ENCODE measurements around the genes LVRN and DTWD2.

DNA sequence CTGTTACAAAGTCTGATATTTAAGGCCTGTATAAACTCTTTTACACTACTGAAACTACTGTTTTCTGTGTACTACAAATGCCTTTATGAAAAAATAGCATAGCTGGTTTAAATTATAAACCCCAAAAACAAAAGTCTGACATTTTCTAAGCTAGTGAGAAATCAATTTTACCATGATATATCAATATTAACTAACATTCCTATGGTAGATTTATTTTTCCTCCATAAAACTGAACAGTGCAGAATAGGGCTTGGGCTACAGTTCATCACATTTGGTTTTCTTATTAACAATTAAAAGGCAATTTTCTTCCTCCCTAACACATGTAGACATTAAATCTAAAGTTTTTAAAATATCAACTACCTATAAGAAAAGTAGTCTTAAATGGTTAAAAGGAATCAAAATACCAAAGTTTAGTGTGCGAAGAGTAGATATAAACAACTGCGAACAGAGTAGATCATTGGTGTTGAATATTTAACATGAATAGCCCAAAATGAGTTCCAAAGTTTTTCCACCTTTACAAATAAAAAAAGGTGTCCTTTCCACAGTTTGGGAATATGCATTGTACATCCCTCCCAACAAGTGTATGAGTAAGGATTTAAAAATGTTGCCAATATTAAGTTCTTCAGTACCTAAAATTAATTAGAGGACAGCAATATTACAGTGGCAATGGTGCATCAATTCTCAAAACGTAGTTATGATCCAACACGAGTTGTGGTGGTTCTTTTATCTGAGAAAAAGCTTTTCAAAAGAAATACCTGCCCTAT lies 10.1 kb downstream of the TMED7 start:
- PRO-cap: no peak
- RAMPAGE, long total RNA, 2 experiments: no peak in any of the 2 experiments

GRCh38 chr5:115634239-115634991 lies 8.6 kb upstream of the TMED7 start:
- PRO-cap: no peak
- RAMPAGE, long total RNA, 2 experiments: no peak in any of the 2 experiments

DNA sequence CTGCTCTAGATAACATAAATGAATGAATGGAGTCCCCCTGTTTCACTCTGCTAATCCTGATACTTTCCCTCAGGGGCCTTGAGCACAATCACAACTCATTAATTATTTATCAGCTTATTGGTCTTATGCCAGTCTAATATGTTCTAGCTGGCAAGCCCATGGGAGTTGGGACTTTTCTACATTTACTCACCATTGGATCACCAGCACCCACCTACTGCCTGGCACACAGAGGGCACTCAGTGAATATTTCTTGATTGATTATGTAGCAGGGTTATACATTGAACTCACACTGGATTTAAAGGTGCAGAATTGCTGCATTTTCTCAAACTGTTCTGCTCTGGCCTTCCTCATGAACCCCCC lies 13.6 kb upstream of the TMED7 start:
- PRO-cap: no peak
- RAMPAGE, long total RNA, 2 experiments: no peak in any of the 2 experiments

DNA sequence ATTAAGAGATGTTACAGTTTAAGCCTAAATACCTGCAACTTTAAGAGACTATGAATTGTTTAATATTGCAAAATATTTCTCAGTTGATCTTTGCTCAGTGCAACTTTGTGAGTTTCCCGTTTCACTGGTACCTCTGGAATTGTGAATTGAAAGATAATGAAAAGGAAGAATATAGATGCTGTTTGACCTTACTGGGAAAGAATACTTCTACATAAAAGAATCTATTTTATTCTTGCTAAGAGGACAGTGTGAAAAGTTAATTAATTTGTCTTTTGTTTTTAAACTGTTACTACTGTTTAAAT lies 30.2 kb upstream of the TMED7 start:
- PRO-cap: no peak
- RAMPAGE, long total RNA, 2 experiments: no peak in any of the 2 experiments

GRCh38 chr5:115735016-115735580 lies 81.4 kb downstream of the CDO1 start:
- PRO-cap: no peak
- RAMPAGE, long total RNA, 2 experiments: no peak in any of the 2 experiments

- PRO-cap: no peak
- RAMPAGE, long total RNA, 2 experiments: no peak in any of the 2 experiments
These were observed 10.9 kb downstream of the ATG12 start for GRCh38 chr5:115830304-115831029.

- PRO-cap: no peak
- RAMPAGE, long total RNA, 2 experiments: no peak in any of the 2 experiments
These were observed at the start of gene LVRN for GRCh38 chr5:115962345-115963345. Gene LVRN (plus strand): TSS chr5:115962475.

- PRO-cap: no peak
- RAMPAGE, long total RNA, 2 experiments: no peak in any of the 2 experiments
These were observed 6.5 kb downstream of the ARL14EPL start for GRCh38 chr5:116038746-116039132.

DNA sequence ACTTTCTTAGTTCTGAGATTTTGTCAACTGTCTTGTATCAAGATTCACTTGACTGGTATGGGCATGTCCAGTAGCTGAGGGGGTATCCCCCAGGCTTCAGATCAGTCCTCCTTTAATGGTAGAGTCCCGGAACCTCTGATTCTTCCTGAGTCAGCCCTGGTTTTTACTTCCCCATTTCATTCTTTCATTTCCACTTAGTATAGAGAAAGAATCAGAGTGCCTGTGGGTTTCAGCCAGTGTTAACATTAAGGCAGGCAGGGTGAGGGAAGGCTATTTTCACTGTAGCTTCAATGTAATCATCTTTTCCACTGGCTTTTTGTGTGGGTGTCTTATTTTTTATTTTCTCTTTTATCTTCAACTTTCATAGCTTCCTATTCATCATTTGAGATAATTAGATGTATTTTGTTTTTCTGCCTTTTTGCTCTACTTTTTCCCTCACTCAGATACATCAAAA lies 8.3 kb upstream of the COMMD10 start:
- PRO-cap: no peak
- RAMPAGE, long total RNA, 2 experiments: no peak in any of the 2 experiments

- PRO-cap: no peak
- RAMPAGE, long total RNA, 2 experiments: no peak in any of the 2 experiments
These were observed 59.9 kb downstream of the COMMD10 start for GRCh38 chr5:116144466-116145366.

DNA sequence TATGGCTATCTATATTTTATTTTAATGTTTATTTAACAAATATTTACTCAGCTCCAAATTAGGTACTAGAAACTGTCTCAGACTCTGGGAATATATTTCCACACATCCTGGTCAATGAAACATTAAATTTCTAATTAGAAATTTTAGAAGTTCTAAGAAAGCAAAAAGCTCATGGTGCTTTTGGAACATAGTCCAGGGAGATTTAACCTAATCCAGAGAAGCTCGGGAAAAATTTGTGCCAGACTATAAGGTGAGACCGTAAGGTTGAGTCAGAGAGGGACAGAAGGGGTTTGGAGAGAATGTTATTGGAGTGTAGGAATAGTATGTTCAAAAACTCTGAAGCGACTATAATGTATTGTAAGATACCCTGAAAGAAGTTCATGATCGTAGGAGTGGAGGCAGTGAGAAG lies 138.6 kb downstream of the COMMD10 start:
- PRO-cap: no peak
- RAMPAGE, long total RNA, 2 experiments: no peak in any of the 2 experiments

DNA sequence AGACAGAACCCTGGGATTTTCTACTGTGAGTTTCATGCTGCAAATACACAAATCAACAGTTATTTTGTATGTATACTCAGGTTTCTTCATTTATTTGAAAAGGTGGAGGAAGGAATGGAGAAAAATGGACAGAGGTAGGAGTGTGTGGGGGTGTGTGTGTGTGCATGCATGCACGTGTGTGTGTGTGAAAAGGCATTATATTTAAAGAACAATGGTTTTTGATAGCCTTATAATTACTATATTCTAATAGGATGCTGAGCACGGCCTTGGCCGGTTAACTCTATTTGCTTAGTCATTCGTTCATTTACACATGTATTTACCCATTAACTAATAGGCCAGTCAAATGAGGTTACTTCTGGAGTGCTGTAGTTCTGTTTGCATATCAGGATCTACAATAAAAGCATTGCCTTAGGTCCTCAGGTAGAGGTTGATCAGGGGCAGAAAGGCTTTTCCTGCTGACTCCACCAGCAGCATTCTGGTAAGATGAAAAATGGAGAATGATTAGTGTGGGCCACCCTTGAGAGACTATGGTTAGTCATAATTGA lies 218.9 kb downstream of the COMMD10 start:
- PRO-cap: no peak
- RAMPAGE, long total RNA, 2 experiments: no peak in any of the 2 experiments

DNA sequence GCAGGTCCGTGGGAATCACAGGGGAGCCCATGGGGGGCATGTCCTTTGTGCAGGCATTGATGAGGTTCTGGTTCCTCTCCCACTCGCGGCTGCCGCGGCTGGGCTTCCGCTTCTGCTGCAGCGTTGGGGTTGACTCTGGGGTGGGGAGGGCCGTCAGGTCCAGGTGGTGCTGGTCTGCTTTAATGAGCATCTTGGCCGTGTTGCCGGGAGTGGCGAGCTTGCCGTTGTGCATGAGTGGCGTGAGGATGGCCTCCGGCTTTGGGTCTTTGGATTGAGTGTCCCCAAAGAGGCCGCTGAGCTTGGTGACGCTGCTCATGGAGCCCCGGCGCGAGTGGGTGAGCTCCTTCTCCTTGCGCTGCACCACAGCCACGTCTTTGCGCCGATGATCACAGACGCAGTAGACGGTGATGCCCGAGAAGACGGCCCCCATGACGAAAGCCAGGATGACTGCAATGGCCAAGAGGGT lies 127.3 kb downstream of the SEMA6A start:
- PRO-cap: no peak
- RAMPAGE, long total RNA, 2 experiments: no peak in any of the 2 experiments

- PRO-cap: no peak
- RAMPAGE, long total RNA, 2 experiments: no peak in any of the 2 experiments
These were observed 38.2 kb downstream of the SEMA6A start for GRCh38 chr5:116536166-116537011.

DNA sequence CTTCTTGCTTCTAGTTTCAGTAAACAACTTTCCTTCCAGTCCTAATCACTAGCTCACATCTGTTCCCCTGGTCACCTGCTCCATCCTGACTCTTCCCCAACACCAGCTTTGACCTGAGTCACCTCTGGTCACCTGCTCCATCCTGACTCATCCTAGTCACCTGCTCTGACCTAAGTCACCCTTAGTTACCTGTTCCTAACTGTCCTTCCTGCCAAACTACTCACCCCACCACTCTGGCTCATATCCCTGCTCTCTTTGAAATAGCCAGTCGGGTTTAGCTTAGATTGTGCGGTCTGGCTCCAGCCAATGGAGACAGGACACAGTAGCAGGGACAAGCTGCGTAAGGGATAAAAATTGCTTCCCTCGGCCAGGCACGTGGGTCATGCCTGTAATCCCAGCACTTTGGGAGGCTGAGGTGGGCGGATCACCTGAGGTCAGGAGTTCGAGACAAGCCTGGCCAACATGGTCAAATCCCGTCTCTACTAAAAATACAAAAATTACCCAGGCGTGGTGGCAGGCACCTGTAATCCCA lies 29.6 kb downstream of the SEMA6A start:
- PRO-cap: no peak
- RAMPAGE, long total RNA, 2 experiments: no peak in any of the 2 experiments

GRCh38 chr5:116553314-116553952 lies 21.2 kb downstream of the SEMA6A start:
- PRO-cap: no peak
- RAMPAGE, long total RNA, 2 experiments: no peak in any of the 2 experiments

DNA sequence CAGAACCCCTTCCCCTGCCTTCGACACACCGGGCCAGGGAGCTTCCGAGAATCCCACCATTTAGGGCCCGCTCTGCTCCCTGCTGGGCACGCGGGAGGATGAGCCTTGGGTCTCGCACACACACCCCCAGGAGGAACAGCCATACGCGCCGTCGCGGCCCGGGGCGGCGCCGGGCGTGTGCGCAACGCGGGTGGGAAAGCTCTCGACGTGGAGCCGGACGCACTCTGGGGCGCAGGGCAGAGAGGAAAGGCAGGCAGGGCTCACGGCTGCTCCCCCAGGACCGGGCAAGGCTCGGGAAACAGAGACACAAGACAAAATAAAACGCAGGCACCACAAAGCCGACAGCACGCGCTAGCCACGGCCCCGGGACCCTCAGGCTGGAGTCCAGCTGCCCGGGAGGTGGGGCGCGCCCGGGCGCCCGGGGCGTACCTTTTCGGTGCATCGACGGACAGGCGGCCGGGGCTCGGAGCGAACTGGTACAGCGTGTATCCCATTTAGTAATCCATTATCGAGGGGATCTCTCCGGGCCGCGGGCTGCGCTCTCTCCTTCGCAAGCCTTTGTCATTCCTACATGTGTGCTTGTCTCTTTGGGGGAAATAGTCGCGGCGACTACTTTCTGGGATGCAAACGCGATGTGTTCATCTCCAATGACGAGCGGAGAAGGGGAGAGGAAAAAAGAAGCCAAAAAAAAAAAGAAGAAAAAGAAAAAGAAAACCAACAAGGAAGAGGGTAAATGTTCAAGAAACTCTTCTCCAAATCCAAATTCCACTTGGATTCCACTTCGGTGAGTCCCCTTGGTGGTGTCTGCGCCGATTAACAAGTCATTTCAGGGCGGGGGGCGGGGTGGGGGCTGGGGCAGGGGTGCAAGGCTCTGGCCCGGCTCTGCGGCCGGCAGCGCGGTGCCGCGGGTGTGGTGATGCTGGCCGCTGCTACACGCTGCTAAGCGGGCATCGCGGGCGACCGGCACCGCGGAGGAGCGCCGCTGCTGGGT lies 572 bp downstream of the SEMA6A start:
- PRO-cap: no peak
- RAMPAGE, long total RNA, 2 experiments: start-site peak on the plus strand in 1 of 2 experiments, centred at position 463 of the sequence, 6 reads per replicate

DNA sequence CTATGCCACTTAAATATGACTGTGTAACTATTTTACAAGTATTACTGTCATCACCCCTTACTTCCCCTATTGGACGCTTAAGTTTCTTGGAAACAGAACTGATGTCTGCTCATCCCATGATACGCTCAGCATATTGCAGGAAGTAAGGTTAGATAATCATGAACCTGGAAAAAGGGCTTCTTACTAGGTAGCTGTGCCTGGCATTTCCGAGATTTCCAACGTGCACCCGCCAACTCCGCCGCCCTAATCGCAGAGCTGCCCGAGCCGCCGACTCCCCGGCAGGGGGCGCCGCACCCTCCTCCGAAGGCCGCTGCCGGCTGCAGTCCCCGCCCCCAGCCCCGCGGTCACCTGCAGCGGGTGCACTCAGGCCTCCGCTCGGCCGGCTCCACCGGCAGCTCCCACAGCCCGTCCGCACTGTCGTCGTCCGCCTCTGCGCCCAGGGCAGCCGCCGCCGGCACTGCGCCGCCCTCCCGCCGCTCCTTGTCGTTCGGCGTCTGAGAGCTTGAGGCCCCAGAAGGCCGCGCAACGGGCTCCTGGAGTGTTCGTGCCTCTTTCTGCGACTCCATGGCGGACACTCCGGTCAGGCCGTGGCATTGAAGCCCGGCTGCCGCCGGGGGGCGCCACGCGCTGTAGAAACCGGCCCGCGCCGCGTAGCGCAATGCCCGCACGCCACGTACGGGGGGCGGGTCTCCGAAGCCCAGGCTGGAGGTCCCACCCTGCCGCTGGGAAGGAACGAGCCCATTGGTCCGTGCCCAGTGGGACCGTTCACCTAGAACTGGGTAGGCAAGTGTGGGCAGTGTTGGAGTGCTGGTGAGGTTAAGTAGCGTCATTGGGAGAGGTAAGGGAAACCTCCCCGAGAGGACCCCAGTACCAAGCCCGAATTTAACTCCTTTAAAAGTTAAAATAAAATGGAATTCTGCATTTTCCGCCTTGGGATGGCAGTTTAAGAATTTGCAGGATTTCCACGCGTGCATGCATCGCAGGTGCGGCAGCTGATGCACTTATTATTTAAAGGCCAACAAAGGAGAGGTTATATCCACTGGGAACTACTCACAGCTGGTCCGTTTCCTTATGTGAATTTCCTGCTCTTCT lies at the start of gene DTWD2:
Gene DTWD2 (minus strand): TSS at position 602 of the 1,092 bp plus-strand sequence.
- PRO-cap: unidirectional peak, plus-strand start at position 347 of the sequence; unidirectional peak, minus-strand start at position 566 of the sequence
- RAMPAGE, long total RNA, 2 experiments: no peak in any of the 2 experiments

DNA sequence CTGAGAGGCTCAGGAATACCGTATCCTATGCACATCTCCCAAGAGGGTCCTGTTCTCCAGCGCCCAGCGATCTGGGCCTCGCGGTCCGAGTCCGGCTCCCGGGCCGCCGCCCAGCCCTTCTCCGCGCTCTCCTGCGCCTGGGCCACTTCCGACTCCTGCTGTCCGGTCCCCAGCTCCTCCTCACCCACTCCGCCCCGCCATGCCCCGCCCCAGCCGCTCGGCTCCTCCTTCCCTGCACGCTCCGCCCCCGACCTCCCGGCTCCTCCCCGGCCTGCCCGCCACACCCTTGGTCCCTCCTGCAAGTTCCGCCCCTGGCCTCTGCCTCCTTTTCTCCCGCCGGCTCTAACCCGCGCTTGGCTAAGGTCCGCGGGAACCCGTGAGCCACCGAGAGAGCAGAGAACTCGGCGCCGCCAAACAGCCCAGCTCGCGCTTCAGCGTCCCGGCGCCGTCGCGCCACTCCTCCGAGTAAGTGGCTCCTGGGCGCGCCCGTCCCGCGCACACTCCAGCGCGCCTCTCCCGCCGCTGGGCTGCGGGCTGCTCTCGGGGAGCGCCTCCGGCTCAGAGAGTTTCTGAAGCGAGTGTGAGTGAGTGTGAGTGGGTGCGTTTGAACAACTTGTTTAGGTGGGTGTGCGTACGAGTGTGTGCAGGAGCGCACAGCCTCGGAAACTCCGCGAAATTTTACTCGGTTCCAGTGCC lies 87.2 kb upstream of the TNFAIP8 start:
- PRO-cap: bidirectional peak, plus-strand start at position 395 of the sequence, minus-strand start at position 139 of the sequence
- RAMPAGE, long total RNA, 2 experiments: start-site peak on the plus strand in 1 of 2 experiments, centred at position 335 of the sequence, 235 reads per replicate

- PRO-cap: no peak
- RAMPAGE, long total RNA, 2 experiments: no peak in any of the 2 experiments
These were observed 34.4 kb upstream of the TNFAIP8 start for GRCh38 chr5:119321242-119322028.